Pulmonary lymph node (tissue), 1 donor: ENCODE measurements around a stretch of chr16.

DNA sequence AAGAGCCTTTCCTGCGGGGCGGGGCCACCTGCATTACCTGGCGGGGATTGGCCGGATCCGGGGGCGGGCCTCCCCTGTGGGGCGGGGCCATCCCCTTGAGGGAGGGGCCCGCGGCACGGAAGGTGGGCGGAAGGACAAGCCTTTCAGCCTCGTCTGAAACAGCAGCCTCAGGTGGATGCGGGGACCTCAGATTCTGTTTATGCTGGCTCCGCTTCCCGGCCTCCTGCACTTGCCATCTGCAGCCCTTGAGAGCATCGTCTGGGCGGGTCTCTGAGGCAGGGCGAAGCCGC lies 535 bp upstream of the SPATA2L start:
- PRO-cap = bidirectional peak, plus-strand start at position 149 of the sequence, minus-strand start outside the sequence

DNA sequence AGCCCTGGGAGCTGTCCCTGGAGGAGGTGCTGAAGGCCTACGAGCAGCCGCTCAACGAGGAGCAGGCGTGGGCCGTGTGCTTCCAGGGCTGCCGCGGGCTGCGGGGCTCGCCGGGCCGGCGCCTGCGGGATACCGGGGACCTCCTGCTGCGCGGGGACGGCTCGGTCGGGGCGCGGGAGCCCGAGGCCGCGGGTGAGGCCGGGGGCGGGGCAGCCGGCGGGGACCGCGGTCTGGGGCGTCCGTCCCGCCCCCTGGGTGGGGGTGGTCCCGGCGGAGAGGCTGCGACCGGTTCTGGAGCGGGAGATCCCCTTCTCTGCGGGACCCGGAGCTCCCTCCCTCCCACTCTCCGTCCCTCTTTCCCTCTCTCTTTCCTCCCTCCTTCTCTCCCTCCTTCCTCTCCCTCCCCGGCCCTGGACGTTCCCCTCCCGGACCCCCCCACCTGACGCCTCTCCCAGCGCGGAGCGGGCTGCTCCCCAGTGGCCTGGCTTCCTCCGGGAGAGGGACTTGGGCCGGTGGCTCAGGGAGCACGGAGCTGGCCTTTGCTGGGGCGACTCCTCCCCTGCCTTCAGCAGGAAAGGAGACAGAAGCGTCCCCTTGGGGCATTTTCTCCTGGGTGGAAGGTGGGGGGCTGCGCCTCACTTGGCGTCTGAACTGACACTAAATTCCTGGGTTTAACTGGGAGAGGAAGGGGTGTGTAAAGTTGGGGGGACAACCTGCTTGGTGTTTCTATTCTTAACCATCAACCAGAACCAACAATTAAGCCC lies 510 bp downstream of the SPIRE2 start:
- PRO-cap = no peak

- PRO-cap = bidirectional peak, plus-strand start at chr16:89863966, minus-strand start at chr16:89863890; bidirectional peak, plus-strand start at chr16:89864363, minus-strand start at chr16:89864248
Measured at GRCh38 chr16:89863769-89864814, 9.3 kb upstream of the TCF25 start.

DNA sequence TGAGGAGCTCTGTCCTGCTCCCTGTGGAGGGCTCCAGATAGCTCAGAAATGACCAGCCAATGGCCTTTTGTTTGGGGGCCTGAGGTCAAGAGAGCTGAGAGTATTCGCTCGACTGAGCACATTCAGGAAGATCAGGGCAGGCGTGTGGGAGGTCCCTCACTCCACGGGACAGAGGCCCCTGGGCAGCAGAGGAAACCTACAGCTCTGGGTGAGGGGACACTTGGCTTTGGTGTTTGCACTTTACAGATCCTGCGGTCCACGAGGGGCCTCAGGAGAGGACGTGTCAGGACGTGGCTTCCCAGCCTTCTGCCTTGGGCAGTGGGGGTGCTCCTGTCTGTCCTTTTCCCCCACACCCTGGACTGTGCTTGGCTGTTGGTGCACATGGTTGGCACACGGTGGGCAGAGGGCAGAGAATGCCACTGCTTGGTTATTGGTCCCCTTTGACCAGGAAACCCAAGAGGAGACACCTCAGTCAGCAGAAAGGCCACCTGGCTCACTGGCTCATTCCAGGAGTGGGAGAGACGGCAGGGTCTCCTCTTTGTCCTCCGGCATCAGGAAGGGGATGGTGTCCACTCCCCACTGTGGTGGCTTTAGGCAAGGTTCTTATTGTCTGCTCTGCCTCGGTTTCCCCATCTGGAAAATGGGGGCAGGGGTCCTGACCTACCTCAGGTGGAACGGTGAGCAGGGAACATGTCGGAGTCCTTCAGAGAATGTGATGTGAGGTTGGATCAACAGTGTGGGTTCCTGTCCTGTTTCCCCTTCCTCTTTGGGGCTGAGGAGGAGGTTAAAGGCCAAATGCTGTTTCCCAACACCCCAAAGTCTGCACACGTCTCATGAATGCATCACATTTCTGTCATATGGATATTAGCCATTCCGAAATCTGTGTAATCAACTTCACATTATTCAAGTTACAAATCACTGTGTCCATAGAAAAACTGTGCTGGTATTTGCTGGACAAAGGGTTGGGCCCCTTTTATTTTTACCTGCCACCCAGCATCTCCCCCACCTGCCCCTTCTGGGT lies 18.6 kb downstream of the DEF8 start:
- PRO-cap = no peak

- PRO-cap = no peak
Measured at GRCh38 chr16:89973304-89973850, 24.8 kb downstream of the DEF8 start.

GRCh38 chr16:90008718-90009432 lies 10.4 kb downstream of the DBNDD1 start:
- PRO-cap = no peak

DNA sequence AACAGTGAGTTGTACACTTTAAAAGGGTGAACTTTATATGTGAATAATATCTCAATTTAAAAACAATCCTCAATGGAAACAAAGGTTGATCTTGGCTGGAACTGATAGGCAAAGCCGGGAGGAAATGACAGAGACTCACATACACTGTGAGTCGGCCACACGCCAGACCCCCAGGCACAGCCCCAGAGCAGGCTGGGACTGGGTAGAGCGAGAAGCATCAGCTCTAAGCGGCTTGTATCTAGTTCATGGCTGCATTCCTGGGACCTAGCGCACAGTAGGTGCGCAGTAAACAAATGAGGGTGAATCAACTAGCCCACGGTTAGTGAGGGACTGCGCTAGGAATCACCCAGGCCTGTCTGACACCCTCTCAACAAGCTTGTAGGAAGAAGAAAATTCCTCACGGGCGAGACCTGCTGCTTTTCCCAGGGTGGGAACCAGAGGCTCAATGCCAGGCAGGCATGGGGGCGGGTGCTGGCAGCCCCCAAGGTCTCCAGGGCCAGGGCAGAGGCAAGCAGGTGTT lies 3.2 kb downstream of the DBNDD1 start:
- PRO-cap = unidirectional peak, plus-strand start at position 185 of the sequence